SJSA1 (cell line): ENCODE results near the genes ANKUB1, PFN2 and CLRN1.

- RAMPAGE, long total RNA: no peak
Measured at GRCh38 chr3:147409480-147410558, 654 bp downstream of the ZIC1 start.

GRCh38 chr3:147413020-147413825, 4.1 kb downstream of the ZIC1 start:
- RAMPAGE, long total RNA: no peak

- RAMPAGE, long total RNA: no peak
Measured at GRCh38 chr3:148547651-148547850, 150.2 kb upstream of the AGTR1 start.

- RAMPAGE, long total RNA: no peak
Measured at GRCh38 chr3:148997607-148998135, 6.3 kb downstream of the GYG1 start.

DNA sequence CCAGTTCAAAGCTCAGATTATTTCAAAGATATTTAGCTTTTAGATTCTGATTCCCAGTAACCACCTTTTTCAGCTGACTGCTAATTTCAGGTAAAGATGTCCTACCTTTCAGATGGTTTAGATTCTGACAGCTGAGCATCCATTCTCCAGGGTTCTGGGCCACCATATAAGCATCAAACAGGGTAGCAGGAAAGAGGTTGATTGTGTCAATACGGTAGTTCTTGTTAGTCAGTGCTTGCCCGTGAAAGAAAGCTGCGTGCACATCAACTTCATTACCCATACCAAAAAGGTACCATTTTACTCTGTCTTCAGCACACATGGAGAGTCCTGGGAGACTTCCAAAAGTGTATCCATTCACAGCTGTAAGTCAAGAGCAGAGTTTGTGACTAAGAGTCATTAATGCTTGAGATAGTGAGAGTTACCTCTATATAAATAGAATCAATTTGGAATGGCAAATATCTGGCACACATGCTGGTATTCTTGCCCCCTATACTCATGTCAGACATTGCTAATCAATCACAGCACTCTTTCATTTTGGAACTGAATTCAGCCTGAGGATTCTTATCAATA, 14.3 kb downstream of the CP start:
- RAMPAGE, long total RNA: no peak

GRCh38 chr3:149575571-149576807, 81.8 kb downstream of the WWTR1 start:
- RAMPAGE, long total RNA: no peak

DNA sequence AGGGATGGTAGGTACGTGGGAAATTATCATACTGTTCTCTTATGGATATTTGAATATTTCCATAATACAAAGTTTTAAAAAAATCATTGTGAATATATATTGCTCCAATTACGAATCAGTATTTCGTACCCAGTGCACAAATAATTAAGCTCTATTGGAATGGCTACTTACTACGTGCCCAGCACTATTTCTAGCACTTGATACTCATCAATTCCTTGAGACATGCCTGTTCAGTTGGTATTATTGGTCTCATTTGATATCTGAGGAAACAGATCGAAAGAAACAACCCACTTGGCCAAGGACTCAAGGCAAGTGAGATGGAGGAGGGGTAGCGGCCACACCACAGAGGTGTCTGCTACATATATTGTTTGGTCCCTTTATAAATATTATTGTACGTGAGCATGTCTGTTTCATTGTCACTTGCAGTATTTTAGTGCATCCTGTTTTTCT, 42.3 kb downstream of the WWTR1 start:
- RAMPAGE, long total RNA: no peak

GRCh38 chr3:149618490-149619384, 39.1 kb downstream of the WWTR1 start:
- RAMPAGE, long total RNA: no peak

- RAMPAGE, long total RNA: no peak
Measured at GRCh38 chr3:149710522-149710820, 41.8 kb downstream of the COMMD2 start.

GRCh38 chr3:149792385-149792844, at the start of gene ANKUB1:
TSS of gene ANKUB1 (minus strand) at chr3:149792554.
- RAMPAGE, long total RNA: no peak

DNA sequence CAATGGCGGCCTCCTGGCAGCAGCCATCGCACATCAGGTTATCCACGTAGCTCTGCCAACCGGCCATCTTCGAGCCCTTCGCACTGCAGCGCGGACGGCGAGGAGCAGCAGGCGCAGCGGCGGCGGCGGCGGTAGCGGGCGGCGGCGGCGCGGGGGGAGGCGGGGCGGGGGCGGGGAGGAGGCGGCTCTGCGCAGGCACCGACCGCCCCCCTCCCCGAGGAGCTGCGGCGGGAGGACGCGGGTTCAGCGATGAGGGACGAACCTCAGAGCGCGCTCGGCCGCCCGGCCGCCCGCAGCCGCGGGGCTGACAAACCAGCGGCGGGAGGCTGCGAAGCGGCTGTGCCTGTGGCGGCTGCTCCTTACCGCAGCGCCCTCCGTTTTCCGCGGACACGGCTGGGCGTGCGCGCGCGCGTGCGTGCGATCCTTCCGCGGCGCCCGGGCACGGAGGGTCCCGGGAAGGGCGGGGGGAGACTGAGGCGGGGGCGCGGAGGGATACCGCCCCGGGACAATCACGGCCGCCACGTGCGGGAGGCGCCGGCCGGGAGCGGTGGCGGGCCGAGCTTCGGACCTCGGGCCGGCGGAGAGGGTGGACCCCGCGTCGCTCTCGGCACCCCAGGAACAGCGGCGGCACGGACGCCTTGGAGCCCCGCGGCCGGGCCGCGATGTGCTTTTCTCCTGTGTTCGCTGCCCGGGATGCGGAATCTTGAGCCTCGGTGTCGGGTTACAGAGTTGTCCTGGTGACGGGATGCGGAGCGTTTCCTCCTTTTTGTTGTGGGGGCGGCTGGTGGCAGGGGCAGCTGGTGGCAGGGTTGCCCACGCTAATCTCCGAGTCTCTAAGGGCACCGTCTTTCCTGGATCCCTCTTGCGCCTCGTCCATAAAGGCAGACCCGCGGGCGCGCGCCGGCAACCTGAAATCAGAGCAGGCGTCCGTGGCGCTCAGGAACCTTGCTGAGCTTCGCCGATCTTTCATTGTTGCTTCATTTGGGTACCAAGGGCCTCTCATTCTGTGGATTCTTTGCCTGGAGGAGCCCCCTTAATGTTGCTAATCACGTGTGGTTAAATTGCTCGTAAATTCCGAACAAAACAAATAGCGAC, at the start of gene PFN2:
Gene PFN2, minus strand, starts transcription at position 106 of the 1,095 bp plus-strand sequence.
- RAMPAGE, long total RNA: start-site peak on the minus strand centred at position 110 of the sequence, 56 bp wide, 746 and 313 reads in 2 replicates

GRCh38 chr3:150022485-150023569, 52.1 kb upstream of the PFN2 start:
- RAMPAGE, long total RNA: no peak

DNA sequence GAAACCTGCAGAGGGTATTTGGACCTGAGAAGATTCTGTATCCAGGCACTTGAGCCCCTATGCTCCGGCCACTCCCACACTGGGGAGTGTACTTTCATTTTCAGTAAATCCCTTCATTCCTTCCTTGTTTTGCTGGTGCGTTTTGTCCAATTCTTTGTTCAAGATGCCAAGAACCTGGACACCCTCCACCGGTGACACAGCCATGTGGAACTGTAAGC, 68.3 kb upstream of the PFN2 start:
- RAMPAGE, long total RNA: no peak

GRCh38 chr3:150225859-150226543, 182.1 kb upstream of the TSC22D2 start:
- RAMPAGE, long total RNA: no peak

DNA sequence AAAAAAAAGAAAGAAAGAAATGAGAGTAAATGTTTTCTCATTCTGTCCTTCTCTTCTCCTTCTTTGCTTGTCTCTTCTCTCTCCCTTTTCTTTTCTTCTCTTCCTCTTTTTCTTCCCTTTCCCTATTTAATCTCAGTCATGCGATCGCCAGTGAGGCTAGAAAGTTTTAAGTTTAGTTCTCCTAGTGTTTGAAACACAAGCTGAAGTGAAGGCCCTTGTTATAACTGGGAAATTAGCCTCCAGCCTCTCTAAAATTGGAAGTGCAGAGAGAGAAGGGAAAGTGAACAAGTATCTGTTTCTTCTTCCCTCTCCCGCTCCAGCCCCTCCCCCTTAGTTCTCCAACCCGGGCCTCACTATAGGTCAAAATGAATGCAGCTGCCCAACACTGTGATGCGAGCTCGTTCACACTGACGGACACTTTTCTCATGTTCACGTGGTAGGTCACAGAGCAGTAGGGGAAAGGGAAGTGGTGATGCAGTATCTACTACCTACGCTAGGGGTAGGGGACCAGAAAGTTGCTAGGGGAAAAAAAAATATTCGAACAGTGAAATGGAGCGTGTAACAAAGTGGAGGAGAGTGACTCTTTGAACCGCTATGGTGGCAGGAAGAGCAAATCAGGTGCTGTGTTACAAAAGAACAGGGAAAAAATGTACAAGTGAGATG, 23.4 kb upstream of the TSC22D2 start:
- RAMPAGE, long total RNA: no peak

DNA sequence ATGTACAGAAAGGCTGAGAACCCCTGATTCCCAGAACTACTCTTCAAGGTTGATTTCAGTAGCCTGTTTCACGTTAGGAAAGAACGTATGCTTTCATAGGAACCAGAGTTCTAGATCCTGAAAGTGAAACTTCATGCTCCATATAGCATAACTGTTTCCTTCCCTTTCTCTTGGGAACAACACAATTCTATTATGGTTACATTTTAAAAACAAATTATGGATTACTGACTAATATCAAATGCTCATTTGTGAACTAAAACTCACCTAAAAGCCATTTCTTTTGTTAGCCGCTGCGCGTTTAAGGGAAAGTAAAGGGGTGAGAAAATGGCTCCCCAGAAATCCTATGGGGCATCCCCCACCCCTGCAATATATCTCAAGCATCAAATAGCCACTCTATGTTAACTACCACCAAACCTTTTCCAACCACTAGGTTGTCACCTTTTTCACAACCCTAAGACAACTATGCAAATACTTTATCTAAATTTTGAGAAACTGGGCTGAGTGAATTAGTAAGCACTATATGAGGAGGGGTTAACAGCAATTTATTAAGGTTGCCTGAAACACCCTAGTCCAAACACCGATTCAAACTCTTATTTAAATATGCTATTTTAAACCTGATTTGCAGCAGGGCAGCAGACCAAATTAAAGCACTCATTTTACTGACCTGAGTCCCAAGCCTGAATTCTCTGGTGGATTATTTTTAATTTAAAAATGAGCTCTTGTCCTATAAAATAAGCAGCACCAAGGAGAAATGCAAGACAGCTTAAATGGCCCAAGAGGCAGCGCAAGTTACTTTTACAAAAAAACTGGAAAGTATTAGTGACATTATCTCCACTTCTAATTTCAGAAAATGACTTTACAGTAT, 2.3 kb downstream of the SIAH2 start:
- RAMPAGE, long total RNA: no peak

DNA sequence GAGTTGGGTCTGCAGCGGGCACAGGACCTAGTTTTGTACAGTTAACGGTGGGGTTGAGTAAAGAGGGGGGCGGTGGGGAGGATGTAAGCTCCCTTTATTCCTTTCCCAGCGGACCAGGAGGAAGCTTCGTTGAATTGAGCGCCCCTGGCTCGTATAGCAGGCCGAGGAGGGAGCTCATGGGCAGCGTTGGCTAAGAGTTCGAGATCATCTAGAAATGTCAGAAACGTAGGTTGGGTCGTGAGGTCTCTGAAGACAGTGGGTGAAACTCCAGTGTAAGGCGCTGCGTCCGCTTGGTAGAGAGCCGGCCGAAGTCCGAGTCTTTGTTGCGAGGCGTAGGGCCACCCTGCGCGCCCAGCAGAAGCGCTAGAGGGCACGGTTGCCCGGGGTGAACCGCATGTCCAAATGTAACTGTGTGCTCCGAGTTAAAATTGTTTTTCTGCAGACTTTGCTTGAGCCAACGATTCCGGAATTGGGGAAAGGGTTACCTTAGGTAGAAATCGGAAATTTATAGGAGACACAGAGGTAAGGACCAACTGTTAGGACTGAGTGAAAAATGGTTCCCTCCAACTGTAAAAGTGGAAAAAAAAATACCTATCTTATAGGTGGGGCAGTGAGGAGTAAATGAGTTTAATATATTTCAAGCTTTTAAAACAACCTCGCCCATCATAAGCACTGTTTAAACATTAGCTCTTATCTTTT, 889 bp upstream of the SIAH2 start:
- RAMPAGE, long total RNA: no peak

GRCh38 chr3:150972354-150972804, at the start of gene CLRN1:
TSS of gene CLRN1 (minus strand) at chr3:150972727.
- RAMPAGE, long total RNA: no peak

- RAMPAGE, long total RNA: no peak
Measured at GRCh38 chr3:151155697-151156215, 47.3 kb downstream of the GPR171 start.

GRCh38 chr3:151275143-151275771, 3.1 kb downstream of the P2RY14 start:
- RAMPAGE, long total RNA: no peak